Occipital lobe (tissue), 2 donors: ENCODE measurements around a stretch of chr3.

- RAMPAGE, long total RNA = no peak
These were observed 155.1 kb downstream of the MAGI1 start for GRCh38 chr3:65883518-65884165.

- RAMPAGE, long total RNA = no peak
These were observed 101.7 kb downstream of the MAGI1 start for GRCh38 chr3:65936764-65937762.

DNA sequence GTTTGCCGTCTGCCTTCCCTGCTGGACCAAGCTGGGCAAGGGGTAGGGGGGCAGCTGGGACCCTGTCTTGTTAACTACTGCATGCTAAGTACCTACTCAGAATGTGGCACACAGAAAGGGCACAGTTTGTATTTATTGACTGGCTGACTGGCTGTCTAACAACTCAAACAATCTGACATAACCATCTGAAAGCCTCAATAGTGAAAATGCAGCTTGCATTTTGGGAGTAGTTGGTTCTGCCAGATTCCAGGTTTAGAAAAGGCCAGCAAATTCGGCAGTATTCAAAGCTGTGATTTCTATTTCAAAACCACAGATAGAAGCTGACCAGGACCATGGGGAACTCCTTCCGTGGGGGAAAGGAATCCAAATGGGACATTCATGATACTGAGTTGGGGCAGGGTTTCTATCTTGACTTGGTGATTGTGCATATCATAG, 16.7 kb upstream of the MAGI1 start:
- RAMPAGE, long total RNA = no peak

DNA sequence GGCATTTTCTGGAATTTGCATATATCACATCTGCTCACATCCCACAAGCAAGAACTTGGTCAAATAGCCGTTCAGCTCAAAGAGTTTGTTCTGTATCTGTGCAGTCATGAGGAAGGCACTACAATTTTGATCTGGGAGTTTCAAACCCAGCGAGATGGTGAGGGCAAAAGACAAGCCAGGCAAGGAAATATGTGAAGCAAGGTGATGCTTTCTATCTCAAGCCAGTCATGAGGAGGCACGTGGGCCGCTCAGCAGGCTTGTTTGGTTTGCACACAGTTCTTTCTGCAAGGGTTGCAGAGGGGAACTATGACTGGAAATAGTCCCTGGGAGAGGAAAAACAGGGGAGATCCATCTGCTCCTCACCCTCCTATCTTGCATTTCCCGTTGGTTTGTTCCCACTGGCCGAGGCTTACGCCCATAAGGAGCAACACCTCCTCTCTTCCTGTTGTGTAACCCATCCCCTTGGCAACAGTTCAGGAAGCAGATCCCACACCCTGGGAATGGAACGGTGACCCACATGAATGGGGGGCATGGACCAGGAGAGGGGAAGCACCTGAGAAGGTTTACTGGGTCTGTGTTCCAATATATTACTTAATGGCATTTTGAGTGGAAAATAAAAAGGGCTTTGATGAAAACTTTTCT, 72.1 kb upstream of the MAGI1 start:
- RAMPAGE, long total RNA = no peak

GRCh38 chr3:66304221-66304652, 83.4 kb downstream of the SLC25A26 start:
- RAMPAGE, long total RNA = no peak

DNA sequence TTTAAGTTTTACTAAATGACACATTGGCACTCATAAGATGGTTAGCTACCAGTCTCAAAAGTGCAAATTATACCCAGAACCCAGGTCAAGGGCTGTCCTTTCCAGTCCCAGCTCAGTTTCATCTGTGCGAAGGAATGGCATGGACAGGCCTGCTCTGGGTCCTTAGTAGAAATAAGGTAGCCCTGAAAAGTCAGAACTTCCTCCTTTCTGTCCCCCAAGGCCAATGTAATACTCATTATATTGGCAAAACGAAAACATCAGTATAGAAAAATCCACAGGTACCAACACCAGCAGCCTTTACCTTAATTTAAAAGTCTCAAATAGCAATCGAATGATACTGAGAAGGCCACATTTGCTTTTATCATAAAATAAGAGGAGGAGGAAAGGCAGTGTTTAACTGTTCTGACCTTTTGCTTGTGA, 121.7 kb downstream of the LRIG1 start:
- RAMPAGE, long total RNA = no peak

DNA sequence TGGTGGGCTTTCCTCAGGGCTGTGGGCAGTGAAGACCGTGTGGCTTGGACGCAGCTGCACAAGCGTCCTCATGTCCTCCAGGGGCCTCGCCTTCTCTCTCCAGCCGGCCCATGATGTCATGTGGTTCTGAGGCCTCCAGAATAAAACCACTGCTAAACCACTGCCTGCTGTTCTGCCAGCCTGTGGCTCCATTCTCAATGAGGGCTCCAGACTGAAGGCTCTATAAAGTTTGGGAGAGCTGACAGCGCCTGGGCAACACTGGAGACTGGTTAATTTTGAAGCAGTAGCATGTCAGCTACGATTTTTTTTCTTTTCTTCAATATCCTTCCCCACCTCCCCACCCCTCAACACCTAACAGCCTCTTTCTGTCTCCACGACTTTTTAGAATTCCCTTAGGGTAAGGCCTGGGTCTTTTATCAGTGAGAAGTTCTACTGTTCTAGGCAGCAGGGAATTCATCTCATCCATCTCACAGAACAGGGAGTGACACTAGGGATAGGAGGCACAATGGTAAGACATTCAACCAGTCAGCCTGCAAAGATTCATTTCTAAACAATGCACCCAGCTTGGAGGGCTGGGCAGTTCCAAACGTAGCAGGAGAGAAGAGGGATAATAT, 43.8 kb downstream of the LRIG1 start:
- RAMPAGE, long total RNA = no peak

DNA sequence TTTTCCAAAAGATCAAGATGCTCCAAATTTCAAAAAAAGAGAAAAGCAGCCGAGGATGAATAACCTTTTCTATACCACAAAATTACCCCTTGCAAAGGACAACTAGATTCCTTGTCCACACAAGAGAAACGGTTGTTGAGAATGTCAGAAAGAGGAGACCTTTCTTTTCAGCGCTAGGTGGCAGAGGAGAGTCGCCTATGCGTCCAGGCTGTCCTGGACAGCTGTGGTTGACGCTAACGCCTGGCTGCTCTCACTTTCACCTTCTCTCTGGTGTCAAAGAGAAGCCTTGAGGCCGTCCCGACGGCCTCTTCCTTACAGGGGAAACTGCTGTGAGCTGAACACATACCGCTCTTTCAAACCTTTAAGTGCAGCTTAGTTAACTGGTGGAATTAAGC, 26.3 kb upstream of the KBTBD8 start:
- RAMPAGE, long total RNA = no peak

GRCh38 chr3:67653910-67654495, 409 bp downstream of the SUCLG2 start:
- RAMPAGE, long total RNA = no peak

DNA sequence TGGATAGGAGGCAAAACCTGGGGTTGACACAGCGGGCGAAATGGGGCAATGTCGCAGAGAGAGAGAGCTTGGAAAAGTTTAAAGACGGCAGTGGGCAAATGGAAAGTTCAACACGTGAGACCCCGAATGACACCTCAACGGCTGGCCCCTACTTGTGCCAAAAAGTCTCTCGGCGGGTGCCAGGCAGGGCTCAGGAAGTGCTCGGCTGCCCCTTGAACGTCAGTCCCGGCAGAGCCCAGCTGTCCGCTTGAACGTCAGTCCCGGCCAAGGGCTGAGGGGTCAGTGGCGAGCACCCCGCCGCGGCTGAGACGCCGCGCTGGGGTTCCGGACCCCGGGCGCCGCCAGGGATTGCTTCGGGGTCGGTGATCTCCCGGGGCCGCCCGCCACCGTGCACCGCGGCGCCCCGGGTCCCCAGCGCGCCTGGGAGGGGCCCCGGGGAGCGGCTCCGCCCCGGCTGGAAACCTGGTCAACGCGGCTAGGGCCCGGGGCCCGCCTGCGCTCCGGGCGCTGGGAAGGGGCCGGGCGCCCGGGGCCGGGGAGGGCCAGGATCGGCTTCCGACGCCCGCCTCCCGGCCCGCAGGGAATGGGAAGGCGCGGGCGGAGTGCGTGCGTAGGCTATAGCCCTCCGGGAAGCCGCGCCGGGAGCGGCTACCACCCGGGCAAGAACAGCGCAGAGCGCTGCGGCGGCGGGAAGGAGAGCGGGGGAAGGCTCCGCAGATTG, 485 bp downstream of the EOGT start:
- RAMPAGE, long total RNA = no peak

DNA sequence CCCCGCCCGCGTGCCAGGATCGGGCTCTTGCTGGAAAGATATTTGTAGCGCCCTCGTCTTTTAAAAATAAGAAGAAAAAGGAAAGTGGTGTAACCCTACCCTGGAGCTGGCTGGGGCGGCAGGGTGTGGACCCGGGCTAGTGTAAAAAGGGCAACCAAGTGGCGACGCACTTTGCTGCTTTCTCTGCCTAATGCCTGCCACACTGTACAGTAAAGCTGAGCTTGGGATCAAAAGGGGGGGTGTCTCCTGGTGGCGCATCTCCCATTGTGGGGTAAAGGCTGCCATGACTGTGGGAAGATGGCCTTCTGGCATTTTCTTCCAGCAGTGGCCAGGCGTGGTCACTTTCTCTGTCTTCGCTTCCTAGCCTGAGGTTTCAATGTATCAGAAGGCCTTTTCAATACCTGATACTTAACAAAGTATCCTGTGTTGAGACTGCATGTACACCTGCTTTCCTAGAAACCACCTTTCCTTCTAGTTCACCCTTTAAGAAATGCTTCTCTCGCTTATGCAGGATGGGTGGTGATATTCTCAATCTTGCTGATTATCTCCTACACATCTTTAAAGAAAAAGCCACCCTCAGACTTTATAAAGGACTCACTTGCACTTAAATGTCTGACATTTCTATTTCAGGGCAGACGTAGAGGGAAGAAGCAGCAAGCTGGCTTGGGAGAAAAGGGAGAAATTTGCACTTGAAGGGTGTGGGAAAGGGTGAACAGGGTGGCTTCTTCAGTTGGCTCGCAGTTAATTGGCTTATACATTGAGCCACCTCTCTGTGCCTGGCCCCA, 969 bp downstream of the ARL6IP5 start:
- RAMPAGE, long total RNA = no peak

GRCh38 chr3:70811761-70812374, 499.4 kb upstream of the MDFIC2 start:
- RAMPAGE, long total RNA = no peak

GRCh38 chr3:71026807-71027569, 556.5 kb downstream of the FOXP1 start:
- RAMPAGE, long total RNA = no peak

DNA sequence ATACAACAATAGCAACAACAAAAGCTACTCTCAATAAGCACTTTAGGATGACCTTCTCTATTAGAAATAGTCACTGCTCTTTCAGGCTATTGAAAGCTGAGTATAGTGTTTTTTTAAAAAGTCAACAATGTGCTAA, 517.9 kb downstream of the FOXP1 start:
- RAMPAGE, long total RNA = no peak

DNA sequence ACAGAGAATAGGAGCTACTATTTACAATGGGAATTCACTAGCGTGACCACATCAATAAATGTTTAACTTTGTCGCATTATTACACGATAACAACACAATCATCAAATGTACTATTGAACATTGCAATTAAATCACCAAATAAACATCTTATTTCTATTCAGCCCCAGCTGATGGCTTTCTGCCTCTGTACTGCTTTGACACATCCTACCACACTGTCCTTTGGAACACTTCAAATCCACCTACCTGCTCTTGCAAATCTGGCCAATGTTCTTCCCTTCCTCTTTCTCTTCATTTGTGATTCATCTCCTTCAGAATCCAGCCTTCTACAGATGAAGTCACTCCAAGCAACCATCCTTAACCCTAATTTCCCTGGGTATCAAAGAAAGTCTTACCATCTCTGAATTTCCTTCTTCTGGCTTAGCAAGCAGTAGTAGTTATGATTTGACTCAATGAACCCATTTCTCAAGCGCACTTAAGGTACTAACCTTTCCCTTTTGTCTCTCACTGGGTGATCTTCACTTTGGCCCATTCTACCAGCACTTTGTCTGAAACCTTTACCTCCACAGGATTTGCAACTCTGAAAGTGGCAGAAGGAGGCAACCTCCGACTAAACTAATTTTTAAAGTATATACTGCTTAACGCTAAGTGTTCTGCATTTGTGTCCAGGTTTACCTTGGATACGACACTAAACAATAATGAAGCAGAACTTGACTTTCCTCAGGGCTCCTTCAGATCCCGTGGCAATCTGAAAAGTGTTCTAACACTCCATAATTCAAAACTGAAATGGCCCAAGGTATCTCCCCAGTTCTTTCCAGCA, 502.9 kb downstream of the FOXP1 start:
- RAMPAGE, long total RNA = no peak

DNA sequence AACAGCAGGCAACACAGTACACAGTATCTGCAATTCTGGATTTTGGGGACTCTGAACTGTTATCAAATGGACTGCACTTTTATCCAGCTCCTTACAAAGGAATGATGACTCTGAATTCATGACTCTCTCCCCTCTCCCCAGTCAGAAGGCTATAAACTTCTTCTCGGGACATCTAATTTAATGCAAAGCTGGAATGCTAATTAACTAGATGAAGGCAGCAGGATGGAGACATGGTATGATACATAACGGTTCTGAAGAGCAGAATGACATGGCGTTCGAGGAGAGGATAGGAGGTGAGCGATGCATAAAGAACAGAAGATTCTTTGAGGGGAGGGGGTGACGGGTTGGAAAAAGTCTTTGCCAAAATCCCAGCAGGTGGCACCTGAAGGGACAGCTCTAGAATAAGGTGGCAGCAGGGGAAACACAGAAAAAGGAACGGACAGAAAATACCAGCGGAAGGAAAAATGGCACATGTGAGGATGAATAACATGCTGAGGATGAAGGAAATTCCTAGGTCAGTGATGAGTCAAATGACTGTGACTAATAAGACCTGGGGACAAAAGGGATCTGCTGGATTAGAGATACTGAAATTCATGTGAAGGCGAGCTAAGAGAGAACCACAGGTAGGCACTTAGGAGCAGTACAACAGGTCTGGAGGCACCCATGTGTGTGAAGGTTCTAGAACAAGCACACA, 482.7 kb downstream of the FOXP1 start:
- RAMPAGE, long total RNA = no peak

DNA sequence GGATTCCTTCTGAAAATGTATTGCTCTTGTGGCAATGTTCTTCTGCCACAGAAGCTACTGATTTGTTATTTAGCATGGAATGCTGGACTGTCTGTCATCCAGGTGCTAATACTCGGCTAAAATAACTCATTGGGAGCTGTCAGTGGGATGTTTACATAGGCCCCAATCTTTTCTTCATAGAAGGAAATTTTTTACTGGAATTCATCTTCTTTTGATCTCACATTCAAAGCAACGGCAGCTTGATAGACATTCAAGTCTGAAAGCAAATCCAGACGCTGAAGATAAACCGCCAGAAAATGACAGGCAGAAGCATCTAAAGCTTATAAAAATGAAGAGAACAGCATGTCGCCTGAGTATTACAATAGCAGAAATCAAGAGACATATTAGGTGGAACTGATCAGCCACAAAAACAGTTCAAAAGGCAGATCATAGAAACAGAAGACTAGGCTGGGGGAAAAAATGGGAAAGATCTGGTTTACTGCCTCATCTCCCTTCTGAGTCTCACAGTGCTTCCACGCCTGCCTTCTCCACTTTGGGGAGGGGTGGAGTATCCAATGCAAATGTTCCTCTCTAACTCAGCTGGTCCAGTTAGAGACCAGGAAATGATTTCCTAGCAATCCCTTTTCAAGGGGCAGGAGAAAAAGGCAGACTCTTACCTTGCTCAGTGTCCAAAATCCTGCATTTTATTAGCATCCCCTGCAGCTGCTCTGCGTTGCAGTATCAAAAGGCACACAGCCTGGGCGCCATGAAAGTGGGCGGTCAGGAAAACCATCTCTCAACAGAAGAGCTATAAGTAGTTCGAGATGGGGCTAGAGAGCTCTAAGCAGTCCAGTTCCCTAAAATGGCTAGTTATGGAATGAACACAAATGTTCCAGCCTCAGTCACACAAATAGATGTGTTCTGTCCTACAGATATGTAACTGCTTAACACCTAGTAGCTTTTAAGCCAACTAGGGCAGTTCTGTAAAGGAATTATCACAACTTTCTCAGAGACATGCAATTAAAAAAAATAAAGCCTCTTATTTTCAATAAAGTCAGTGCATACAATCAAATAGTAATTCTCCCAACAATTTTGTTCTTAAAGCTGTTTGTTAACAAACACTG, 451.7 kb downstream of the FOXP1 start:
- RAMPAGE, long total RNA = no peak

GRCh38 chr3:71137000-71137971, 446.2 kb downstream of the FOXP1 start:
- RAMPAGE, long total RNA = no peak

DNA sequence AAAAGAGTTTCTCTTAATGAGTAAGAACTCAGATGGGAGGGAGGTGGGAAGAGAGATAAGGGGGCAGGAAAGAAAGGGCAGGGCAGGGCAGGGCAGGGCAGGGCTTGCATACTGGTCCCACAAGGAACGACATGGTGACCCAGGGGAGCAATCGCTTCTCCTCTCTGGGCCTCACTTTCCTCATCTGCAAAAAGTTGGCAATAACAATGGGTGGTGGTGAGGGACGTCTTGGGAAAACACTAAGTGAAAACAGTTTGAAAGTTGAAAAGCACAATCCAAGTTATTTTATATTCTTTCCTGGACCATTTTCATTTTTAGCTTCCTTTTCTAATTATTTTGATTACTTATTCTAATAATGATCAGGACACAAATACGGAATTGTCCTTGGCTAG, 440.6 kb downstream of the FOXP1 start:
- RAMPAGE, long total RNA = no peak

DNA sequence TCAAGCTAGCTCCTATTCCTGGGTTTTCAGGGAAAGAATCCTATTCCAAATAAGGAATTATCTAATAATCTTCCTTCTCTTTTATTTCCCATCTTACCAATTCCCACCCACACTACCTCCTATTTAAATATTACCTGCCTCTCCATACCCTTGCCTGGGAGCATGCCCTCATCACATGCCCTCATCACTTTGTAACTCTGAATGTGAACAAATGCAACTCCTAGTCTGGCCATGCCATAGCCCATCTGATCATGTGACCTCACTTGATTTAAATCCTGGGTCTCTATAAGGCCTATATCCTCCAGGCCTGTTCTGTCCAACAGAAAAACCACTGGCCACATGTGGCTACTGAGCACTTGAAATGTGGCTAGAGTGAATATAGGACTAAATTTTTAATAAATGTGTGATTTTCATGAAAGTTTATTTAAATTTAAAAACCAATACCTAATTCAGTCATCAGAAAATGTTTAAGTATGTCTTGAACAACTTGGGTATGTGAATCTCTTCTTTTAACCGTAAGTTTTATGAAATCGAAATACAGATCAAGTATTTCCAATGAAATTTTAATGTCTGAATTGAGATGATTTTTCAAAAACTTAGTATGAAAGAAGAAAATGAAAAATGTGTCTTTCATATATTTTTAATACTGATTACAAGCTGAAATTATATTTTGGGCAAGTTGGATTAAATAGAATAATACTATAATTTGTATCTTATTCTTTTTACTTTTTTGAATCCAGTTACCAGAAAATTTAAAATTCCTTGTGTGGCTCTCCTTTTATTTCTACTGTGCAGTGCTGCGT, 364.3 kb downstream of the FOXP1 start:
- RAMPAGE, long total RNA = no peak